ENCODE data around the genes FAM219B and COX5A.

GRCh38 chr15:74409772-74410198 is 24.0 kb downstream of the SEMA7A start:
- PRO-cap, 7 experiments: no peak in any of the 7 experiments
- RAMPAGE, long total RNA, 2 experiments: no peak in any of the 2 experiments

DNA sequence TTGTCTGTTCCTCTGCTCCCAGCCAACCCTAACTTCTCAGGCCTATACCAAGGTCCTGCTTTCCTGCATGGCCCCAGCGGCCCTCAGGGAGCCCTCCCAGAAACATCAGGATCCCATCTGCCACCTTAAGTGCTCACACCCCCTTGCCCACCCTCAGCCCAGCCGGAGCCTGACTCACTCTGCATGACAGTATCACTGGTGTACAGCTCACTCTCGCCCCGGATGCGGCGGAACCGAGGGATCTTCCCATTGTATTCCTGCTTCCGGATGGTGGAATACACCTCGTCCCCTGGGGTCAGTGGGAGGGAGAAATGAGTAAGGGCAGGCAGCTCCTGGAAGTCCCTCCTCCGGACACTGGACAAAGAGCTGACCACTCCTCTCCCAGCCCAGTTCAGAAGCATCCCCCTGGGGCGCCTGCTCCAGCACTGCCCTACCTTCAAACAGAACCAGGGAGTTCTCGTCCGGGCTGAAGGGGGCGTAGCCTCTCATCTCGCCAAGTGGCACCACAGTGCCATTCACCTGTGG is 16.5 kb downstream of the SEMA7A start:
- PRO-cap, 7 experiments: no peak in any of the 7 experiments
- RAMPAGE, long total RNA, 2 experiments: no peak in any of the 2 experiments

DNA sequence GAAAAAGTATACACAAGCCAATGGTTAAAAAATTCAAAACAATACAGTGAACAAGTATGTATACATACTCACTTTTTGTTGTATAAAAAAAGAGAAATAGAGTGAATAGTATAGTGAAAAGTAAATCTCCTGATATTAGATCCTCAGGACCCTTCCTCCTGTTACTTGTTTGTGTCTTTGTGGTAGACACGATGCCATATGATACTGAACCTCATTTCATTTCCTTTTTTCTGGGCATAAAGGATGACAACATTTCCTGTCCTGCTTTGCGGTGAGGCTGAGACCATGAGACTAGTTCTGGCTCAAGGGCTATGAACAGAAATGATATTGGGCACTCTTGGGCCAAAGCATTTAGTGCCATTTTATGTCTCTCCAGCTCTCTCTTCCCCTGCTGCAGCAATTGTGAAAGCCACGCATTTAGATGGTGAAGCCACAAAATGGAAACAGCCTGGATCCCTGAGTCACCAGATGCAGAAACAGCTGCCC is 29.0 kb upstream of the ARID3B start:
- PRO-cap, 7 experiments: no peak in any of the 7 experiments
- RAMPAGE, long total RNA, 2 experiments: no peak in any of the 2 experiments

GRCh38 chr15:74541880-74542560 is 1.0 kb downstream of the ARID3B start:
- PRO-cap, 7 experiments: no peak in any of the 7 experiments
- RAMPAGE, long total RNA, 2 experiments: no peak in any of the 2 experiments

DNA sequence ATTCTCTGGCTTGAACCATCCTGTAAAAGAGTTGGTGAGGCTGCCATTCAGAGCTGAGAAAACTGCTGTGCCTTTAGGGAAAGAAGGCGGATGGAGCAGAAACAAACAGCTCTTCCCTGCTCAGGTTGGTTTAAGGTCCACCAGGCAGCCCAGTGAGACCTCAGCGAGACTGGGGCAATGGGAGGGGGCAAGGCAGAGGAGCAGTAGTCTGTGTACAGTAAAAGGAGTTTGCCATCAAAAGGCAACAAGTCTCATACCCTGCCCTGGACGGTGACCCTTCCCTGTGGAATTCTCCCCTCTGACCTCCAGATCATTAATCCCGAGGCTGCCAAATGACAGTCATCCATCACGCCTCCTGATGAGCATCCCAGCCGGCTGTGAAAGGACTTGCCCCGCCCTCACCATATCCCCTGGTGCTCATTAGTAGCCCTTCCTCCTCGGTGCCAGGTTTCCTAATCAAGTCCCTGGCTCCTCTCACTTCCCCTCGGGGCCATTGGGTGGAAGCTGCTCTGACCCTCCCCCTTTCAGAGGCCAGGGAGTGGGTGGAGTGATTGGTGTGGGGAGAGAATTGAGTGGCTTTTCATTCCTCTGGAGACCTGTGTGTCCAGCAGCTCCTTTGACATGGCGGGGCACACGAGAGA is 27.2 kb upstream of the CLK3 start:
- PRO-cap, 7 experiments: no peak in any of the 7 experiments
- RAMPAGE, long total RNA, 2 experiments: no peak in any of the 2 experiments

GRCh38 chr15:74614240-74614541 is 1.4 kb upstream of the CLK3 start:
- PRO-cap, 7 experiments: no peak in any of the 7 experiments
- RAMPAGE, long total RNA, 2 experiments: no peak in any of the 2 experiments

GRCh38 chr15:74625347-74625758 is 9.7 kb downstream of the CLK3 start:
- PRO-cap, 7 experiments: no peak in any of the 7 experiments
- RAMPAGE, long total RNA, 2 experiments: no peak in any of the 2 experiments

- PRO-cap, 7 experiments: no peak in any of the 7 experiments
- RAMPAGE, long total RNA, 2 experiments: no peak in any of the 2 experiments
These were observed 16.0 kb downstream of the CLK3 start for GRCh38 chr15:74631435-74632158.

GRCh38 chr15:74634495-74635419 is 19.1 kb downstream of the CLK3 start:
- PRO-cap, 7 experiments: no peak in any of the 7 experiments
- RAMPAGE, long total RNA, 2 experiments: no peak in any of the 2 experiments

DNA sequence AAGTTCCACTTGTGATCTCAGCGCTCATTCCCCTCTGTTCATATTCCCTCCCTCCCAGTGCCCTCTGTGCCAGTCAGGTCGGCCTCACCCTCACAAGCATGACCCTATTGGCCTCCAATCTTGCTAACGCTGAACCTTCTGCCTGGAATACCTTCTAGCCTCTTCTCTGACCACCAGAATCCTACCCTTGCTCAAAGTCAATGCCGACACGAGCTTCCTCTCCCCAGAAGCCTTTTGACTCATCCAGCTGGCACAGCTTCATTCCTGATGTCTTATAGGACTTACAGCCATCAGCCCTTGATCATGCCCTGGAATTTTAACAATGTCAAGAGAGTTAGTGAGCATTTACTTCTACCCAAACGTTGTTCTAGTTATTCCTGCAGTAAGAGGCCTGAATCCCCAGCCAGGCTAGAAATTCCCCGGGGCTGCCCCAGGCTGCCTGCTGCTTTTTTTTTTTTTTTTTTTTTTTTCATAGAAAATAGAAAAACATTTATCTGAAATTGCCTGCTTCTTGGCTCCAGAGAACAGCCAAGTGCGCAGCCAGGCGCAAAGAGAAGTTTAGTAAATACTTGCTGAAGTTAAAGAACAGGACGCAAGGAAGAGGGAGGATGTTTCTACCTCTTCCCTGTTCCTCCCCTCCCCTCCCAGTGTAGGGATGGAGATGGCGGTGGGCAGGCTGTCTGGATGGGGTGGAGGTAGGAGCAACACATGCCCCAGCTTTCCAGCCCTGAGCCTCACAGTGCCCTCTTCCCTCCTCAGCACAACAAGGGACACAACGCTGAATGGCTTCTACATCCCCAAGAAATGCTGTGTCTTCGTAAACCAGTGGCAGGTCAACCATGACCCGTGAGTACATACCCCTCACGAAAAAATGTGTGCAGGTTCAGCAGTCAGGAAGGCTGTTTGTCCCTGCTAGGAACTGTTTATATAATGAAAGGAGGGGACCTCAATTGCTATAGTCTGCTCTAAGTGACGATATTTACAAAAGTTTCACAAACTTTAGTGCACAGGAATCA is 4.1 kb downstream of the CYP1A2 start:
- PRO-cap, 7 experiments: no peak in any of the 7 experiments
- RAMPAGE, long total RNA, 2 experiments: no peak in any of the 2 experiments

DNA sequence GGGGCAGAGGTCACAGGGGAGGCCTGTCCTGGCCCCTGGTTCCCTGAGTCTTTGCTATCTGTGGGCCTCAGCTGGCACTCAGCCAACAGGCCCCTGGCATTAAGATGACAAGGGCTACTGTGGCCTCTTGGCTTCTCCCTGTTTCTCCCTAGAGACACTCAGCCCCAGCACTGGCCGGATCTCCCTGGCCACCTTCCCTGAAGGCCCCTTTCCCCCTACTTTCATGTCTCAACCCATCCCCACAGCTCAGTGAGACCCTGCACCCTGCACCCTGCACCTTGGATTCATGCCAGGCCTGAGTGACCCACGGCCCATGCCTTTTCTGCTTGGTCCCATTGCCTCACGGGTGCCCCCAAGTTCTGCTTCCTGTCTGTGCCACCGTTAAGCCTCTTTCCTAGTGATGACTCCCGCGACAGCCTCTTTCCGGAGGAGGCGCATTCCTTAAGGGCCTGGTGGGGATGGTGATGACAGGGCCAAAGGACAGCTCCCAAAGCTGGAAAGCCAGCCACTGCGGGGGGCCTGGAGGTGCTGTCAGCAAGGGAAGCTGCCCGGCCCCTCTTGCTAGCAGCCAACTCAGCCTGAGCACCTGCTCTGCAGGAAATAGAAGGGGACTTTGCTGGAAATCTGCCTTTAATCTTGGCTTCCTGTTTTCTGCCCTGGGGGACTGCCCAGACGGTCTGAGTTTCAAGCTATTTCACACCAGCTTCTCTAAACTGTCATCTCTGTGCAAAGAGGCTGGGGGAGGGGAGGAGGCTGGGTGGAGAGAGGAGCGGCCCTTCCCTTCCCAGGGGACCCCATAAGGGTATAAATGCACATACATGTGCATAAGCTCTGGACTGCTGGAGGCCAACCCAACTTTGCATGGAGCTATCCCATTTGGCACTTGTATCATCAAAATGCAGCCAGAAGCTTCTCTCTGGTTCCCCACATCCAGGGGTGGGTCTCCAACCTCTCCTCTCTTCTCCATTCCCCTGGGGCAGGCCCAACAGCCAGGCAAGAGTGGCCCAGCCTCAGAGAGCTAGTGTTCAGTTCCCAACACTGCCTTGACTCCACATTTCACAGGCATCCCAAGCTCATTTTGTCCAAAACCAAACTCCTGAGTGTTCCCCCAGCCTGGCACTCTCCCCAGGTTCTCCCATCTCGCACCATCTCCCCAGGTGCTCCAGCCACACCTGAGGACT is 4.6 kb upstream of the CSK start:
- PRO-cap, 7 experiments: no peak in any of the 7 experiments
- RAMPAGE, long total RNA, 2 experiments: no peak in any of the 2 experiments

DNA sequence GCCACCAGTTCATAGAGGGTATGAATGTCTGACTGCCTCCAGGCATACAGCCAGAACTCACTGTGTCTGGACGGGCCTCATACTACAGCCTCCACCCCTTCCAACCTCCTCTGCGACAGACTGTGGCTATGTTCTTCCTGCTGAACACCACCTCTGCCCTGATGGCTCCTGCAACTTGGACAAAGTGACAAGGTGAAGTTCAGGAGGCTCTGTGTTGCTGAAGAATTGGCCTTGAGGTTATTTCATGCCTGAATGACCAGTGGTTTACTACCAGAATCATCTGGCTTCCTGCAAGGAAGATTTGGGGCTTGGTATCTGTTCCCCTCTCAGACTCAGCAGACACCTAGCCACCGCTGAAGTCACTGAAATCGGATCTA is 14.1 kb upstream of the ULK3 start:
- PRO-cap, 7 experiments: no peak in any of the 7 experiments
- RAMPAGE, long total RNA, 2 experiments: no peak in any of the 2 experiments

DNA sequence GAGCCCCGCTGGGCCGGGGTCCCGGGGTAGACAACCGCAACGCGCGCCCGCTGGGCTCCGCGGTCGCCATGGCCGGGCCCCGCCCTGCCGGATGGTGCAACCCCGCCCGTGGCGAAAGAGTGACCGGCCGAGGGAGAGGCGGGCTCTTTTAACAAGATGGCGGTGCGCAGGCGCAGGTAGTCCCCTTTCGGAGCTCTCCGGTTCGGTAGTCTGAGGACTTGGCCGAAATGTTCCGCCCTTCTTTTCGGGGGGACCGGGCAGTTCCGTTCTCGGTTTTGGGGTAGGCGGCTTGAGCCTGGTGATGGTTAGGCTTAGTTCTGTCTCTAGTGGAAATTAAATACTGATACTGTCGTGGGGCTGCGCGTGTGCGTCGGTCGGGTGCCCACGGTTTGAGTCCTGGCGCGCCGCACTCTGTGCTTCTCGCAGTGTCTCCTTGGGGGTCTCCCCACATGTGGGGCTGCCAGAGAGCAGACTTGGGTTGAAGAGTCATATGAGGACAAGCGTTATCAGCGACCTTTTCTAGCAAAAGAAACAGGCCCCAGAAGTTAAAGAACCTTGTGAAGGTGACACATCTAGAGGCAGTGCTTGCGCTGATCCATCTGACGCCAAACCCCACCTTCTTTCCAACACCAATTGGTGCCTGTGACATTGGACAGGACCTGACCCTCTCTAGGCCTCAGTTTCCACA is at the start of gene FAM219B:
FAM219B (minus strand) TSS at position 121 of the 688 bp plus-strand sequence.
- PRO-cap, 7 experiments: peak in 7 of 7 experiments; most common plus-strand start position 151 of the sequence (in 4); most common minus-strand start position 93 of the sequence (in 7)
- RAMPAGE, long total RNA, 2 experiments: no peak in any of the 2 experiments

- PRO-cap, 7 experiments: peak in 7 of 7 experiments; most common plus-strand start chr15:74938265 (in 5); most common minus-strand start chr15:74938143 (in 4)
- RAMPAGE, long total RNA, 2 experiments: start-site peak on the minus strand in 1 of 2 experiments, at chr15:74938014-74938055 at its widest, 16 reads per replicate
These were observed at the start of gene COX5A for GRCh38 chr15:74937261-74938335. Gene COX5A, minus strand, starts transcription at chr15:74938073.

GRCh38 chr15:74959047-74959605 is 2.6 kb upstream of the RPP25 start:
- PRO-cap, 7 experiments: peak in 1 of 7 experiments; most common plus-strand start chr15:74959235 (in 1)
- RAMPAGE, long total RNA, 2 experiments: no peak in any of the 2 experiments

DNA sequence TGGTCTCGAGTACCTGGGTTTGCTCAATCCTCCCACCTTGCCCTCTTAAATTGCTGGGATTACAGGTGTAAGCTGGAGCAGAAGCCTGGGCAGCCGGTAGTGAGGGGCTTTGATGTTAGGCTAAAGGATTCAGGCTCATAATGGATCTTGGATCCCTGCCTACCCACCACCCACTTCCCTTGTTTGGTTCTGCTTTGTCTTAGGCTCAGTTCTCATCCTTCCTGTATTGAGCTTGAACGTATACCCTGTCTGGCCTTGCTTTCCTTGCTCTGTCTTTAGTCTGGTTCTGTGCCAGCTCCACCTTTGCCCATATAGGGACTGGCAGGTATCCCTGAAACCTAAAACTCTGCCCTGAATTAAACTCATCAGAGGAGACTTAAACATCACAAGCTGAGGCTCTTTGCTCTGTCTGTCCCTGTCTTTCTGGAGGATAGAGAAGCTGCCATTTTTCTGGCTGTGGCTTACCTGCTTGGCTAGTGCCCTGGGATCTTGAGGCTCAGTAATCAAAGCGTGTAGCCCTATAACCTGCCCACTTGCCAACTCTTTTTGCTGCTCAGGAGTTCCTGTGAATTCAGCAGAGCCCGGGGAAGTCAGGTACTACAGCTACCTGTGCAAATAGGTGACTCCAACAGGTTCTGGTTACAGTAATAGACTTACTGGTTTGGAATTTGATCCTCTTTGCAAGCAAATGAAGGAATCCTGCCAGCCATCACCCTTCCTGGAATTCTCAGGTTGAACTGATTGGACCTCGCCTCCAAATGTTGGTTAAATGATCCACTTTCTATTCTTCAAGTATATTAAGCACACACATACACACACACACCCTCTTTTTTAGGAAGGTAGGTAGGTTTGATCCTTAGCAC is 2.0 kb downstream of the PPCDC start:
- PRO-cap, 7 experiments: no peak in any of the 7 experiments
- RAMPAGE, long total RNA, 2 experiments: no peak in any of the 2 experiments

DNA sequence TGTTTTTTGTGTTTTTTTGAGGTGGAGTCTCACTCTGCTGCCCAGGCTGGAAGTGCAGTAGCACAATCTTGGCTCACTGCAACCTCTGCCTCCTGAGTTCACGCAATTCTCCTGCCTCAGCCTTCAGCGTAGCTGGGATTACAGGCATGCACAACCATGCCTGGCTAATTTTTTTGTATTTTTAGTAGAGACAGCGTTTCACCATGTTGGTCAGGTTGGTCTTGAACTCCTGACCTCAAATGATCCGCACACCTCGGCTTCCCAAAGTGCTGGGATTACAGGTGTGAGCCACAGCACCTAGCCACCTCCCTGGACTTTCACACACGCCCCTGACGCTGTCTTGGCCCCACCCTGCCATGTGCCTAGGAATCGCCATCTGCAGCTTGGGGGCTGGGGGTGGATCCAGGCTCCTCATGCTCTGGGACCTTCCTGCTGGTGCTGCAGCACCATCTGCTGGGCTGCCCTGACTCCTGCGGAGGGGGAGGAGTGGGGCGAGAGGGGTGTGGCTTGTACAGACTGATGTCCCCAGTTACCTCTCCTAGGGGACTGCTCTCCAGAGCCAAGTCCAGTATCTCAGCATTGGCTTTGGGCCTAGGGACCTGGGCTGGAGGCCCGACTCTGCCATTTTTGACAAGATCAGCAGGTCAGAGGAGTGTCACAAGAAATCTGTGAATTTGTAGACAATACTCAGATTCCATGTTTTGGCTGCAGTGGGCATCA is 3.0 kb downstream of the C15orf39 start:
- PRO-cap, 7 experiments: no peak in any of the 7 experiments
- RAMPAGE, long total RNA, 2 experiments: no peak in any of the 2 experiments

DNA sequence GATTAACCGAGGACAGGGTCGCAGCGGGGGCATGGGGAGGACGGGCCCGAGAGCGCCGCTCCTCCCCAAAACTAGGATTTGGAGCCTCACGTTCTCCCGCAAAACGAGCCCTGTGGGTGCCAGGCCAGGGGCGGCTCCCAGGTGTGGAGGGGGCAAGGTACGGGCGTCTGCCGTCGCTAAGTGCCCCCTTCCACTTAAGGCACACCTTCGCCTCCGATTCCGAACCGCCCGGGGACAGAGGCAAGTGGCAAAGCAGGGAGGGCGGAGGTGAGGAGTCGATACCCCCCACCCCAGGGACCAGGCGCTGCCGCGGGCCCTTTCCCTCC is 884 bp downstream of the NEIL1 start:
- PRO-cap, 7 experiments: no peak in any of the 7 experiments
- RAMPAGE, long total RNA, 2 experiments: start-site peak on the plus strand in 2 of 2 experiments, centred at positions 111 to 125 of the sequence, 19 to 33 reads per replicate

DNA sequence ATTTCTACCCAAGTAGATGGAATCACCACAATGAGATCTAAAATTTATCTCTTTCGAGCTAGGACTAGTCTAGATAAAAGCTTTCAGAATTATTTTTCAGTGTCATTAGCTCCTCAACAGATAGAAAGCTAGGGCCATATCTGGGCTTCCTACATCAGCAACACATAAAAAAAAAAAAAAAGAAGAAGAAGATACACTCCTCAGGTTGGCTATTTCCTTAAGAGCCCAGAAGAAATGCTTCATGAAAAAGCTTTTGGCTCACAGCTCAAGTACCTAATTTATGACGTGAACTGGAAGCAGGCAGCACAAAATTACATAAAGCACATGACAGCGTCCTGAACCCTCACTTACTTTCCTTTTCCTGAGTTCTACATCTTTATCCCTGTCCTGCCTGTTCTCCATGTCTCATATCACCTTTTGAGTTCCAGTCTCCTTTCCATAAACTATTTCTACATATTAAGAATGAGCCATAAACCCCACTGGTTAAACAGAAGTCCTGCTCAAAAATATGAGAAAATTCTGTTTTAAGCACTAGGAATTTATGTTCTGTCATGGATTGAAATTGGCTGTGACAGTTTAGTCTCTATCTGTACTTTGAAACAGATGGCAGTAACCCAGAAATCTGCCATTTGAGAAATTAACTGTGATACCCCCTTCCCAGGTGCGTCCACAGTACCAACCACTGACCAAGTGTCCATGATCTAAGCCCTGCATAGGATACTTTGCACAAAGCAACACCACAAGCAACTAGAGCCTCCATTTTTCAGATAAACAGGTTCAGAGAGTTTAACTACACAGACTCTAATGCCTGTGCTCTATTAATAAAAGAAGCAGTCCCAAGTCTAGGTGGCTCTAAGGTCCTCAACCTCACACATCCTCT is 23.2 kb upstream of the MAN2C1 start:
- PRO-cap, 7 experiments: no peak in any of the 7 experiments
- RAMPAGE, long total RNA, 2 experiments: no peak in any of the 2 experiments

- PRO-cap, 7 experiments: peak in 7 of 7 experiments; most common plus-strand start chr15:75647008 (in 4); most common minus-strand start chr15:75647425 (in 3)
- RAMPAGE, long total RNA, 2 experiments: no peak in any of the 2 experiments
These were observed 756 bp upstream of the SNX33 start for GRCh38 chr15:75646691-75647620.